ENCODE results near the genes GCDH and STX10.

GRCh38 chr19:12749889-12750637 lies 1.5 kb upstream of the BEST2 start:
- RRBS, 2 experiments: 6 to 8% methylated on average over 4 of the region's 25 CpGs

GRCh38 chr19:12778647-12779009 lies 3.3 kb upstream of the HOOK2 start:
- RRBS, 2 experiments: no CpG with 5 or more reads among the region's 11 CpGs

GRCh38 chr19:12793336-12794481 lies 2.4 kb downstream of the JUNB start:
- RRBS, 2 experiments: 1% methylated on average over 34 of the region's 83 CpGs

GRCh38 chr19:12800738-12801458 lies 702 bp downstream of the PRDX2 start:
- RRBS, 2 experiments: 1% methylated on average over 19 of the region's 42 CpGs

DNA sequence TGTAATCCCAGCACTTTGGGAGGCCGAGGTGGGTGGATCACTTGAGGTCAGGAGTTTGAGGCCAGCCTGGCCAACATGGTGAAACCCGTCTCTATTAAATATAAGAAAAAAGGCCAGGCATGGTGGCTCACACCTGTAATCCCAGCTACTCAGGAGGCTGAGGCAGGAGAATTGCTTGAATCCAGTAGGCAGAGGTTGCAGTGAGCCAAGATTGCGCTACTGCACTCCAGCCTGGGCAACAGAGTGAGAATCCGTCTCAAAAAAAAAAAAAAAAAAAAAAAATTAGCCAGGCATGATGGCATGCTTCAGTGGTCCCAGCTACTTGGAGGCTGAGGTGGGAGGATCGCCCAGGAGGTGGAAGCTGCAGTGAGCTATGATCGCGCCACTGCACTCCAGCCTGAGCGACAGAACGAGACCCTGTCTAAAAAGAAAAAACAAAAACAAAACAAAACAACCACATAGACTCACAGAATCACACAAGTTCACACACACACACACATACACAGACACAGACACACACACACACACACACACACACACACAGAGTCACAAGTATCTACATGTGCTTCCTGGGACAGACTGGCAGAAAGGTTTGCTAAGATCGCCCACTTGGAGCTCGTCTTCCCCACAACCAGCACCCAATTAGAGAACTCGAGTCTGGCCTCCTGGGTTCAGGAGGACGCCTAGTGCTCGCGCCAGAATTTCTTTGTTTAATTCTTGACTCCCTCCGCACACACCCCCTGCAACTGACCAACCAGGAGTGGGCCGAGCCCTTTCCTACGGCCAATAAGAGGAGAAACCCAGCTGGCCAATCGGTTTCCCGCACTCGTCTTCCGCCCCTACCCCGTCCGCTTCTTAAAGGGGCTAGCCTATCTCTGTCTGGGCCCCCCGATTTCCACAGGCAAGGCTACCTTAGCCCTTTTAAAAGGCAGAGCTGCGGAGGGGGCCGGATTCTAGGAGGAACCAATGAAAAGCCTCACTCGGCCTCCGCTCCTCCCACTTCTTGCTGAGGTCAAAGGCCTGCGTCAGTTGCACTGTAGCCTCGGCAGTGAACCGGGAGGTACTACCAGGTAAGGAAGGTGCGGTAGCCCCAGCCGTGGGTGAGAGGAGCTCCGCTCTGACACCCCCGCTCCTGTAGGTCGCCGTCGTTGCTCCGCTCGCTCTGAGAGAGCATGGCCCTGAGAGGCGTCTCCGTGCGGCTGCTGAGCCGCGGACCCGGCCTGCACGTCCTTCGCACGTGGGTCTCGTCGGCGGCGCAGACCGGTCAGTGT lies at the start of gene GCDH:
Gene GCDH (plus strand): TSS at position 1,028 of the 1,271 bp plus-strand sequence.
- RRBS, 2 experiments: under 1 to 1% methylated on average over 14 of the region's 55 CpGs

- RRBS, 2 experiments: no CpG with 5 or more reads among the region's 13 CpGs
Observed at GRCh38 chr19:12897586-12897937, 6.6 kb downstream of the GCDH start.

GRCh38 chr19:12975035-12975337 lies 5.6 kb downstream of the DAND5 start:
- RRBS, 2 experiments: no CpG with 5 or more reads among the region's 5 CpGs

GRCh38 chr19:12999667-13000305 lies 4.5 kb downstream of the NFIX start:
- RRBS, 2 experiments: 57% methylated on average over 5 of the region's 16 CpGs

- RRBS, 2 experiments: 3 to 4% methylated on average over 10 of the region's 27 CpGs
Observed at GRCh38 chr19:13006571-13007322, 11.5 kb downstream of the NFIX start.

DNA sequence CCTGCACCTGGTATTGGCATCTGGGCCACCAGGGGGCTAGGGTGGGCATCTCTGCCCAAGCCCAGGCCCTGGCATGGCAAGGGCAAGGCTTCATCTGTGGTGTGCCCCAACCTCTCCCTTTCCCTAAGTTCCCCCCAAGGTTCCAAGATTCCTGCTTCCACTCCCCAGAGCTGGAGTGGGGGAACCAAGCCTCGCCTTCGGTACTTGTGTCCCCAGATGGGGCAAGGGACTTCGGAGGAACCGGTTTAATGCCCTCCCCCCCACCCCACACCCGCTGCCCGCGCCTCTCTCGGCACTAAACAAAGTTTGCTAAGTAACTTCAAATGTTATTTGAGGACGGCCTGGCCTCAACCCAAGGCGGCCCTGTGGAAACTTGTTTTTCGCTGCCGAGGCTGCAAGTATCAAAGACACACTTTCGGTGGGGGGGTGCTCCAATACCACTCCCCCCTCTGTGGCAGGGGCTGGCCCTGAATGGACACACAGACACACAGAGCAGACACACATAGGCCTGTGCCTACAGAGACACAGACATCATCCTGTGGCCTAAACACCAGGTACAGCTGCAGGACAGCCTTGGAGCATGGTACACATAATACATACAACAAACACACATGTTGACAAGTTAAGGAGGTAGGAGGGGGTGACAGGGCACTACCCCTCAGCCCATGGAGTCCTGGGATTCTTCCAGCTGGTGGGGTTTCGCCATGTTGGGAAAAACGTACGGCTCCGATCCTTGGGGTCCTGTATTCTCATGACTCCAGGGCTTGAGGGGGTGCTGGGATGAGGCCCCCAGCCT lies 12.4 kb downstream of the NFIX start:
- RRBS, 2 experiments: no CpG with 5 or more reads among the region's 17 CpGs

- RRBS, 2 experiments: under 1 to 2% methylated on average over 8 of the region's 49 CpGs
Observed at GRCh38 chr19:13013634-13014547, 18.6 kb downstream of the NFIX start.

DNA sequence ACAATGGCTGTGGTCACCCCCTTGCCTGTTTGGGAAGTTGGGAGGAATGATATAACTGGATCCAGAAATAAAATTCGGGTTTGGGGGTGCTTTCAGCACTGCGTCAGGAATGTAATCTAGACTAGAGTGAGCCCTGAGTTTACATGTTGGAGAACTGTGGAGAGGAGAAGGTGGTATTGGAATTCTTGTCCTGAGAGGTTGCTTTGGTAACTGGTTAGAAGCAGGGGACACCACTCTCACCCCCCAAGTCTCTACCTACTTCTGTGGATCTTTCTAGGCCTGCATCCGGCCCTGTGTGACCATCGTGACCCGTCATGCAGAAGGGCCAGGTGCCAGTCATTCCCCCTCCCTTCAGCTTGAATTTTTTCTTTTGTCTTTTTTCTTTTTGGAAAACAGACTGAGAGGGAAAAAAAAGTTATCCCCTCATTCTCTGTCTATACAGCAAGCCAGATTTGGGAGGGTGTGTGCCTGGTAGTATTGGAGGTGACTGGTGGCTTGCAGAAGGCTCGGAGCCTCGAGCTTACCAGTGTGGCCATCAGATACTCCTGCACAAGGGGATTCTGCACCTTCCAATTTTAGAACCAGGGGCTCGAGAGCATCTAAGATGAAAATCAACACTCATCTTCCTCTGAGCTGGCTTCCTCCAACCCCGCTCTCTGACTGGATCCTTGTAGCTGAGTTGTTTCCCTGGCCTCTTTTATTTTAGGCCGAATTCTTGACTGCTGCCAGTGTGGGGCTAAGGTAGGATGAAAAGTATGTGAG lies 31.8 kb downstream of the NFIX start:
- RRBS, 2 experiments: no CpG with 5 or more reads among the region's 10 CpGs

- RRBS, 2 experiments: no CpG with 5 or more reads among the region's 4 CpGs
Observed at GRCh38 chr19:13034668-13034878, 39.3 kb downstream of the NFIX start.

GRCh38 chr19:13075235-13075912 lies 27.3 kb downstream of the LYL1 start:
- RRBS, 2 experiments: no CpG with 5 or more reads among the region's 16 CpGs

DNA sequence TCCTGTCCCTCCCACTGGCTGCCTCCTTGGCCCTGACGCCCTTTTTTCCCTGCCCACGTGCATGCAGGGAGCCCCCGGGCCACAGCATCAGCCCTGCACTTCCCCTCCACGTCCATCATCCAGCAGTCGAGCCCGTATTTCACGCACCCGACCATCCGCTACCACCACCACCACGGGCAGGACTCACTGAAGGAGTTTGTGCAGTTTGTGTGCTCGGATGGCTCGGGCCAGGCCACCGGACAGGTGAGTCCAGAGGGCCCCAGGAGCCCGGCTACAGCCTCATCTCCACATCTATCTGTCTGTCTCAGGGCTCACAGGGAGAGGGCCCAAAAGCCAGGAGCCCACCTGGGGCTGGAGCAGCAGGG lies 21.1 kb downstream of the LYL1 start:
- RRBS, 2 experiments: 63 to 93% methylated on average over 2 of the region's 14 CpGs

DNA sequence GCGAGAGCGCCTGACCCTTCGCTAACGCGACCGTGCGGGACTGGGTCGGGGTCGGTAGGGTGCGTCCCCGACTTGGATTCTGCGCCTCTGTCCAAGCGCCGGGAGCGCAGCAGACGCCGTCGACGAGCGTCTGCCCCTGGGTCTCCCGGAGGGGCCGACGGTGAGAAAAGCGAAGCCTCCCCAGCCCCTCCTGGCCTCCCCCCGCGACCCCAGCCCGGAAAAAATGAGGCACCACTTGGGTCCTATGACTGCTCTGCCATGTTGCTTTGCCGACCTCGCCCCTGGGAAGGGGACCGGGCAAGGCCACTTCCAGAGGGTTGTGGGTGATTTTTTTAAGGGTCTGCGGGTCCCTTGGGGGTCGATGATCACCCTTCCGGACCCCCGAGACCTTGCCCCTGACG lies 3.9 kb downstream of the LYL1 start:
- RRBS, 2 experiments: 90 to 94% methylated on average over 20 of the region's 35 CpGs

- RRBS, 2 experiments: 43 to 59% methylated on average over 10 of the region's 45 CpGs
Observed at GRCh38 chr19:13104120-13105162, 1.8 kb upstream of the LYL1 start.

DNA sequence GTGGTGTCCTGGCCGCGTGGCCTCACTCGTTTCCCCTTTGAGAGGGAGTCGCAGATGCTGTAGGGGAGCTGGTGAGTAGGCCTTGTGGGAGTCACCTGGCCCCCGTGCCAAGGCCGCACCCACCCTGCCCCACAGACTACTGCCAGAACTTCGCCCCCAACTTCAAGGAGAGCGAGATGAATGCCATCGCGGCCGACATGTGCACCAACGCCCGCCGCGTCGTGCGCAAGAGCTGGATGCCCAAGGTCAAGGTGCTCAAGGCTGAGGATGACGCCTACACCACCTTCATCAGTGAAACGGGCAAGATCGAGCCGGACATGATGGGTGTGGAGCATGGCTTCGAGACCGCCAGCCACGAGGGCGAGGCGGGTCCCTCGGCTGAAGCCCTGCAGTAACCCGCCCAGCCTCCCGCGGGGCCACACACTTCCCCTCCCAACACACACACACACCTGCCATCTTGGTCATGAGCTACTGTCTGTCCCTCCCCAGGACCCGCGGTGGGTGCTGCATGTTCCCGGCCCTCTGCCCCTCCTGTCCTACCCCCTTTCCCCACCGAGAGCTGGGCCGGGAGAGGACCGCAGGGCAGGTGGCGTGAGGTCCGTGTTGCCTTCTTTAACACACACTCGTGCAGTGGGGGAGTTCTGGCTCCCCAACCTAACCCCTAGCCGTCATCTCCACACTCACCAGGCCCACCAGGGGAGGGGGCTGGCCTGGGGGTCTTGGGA lies 12.0 kb downstream of the STX10 start:
- RRBS, 2 experiments: 96 to 98% methylated on average over 2 of the region's 40 CpGs

- RRBS, 2 experiments: 100% methylated on average over 1 of the region's 18 CpGs
Observed at GRCh38 chr19:13139159-13140358, 10.6 kb downstream of the STX10 start.

DNA sequence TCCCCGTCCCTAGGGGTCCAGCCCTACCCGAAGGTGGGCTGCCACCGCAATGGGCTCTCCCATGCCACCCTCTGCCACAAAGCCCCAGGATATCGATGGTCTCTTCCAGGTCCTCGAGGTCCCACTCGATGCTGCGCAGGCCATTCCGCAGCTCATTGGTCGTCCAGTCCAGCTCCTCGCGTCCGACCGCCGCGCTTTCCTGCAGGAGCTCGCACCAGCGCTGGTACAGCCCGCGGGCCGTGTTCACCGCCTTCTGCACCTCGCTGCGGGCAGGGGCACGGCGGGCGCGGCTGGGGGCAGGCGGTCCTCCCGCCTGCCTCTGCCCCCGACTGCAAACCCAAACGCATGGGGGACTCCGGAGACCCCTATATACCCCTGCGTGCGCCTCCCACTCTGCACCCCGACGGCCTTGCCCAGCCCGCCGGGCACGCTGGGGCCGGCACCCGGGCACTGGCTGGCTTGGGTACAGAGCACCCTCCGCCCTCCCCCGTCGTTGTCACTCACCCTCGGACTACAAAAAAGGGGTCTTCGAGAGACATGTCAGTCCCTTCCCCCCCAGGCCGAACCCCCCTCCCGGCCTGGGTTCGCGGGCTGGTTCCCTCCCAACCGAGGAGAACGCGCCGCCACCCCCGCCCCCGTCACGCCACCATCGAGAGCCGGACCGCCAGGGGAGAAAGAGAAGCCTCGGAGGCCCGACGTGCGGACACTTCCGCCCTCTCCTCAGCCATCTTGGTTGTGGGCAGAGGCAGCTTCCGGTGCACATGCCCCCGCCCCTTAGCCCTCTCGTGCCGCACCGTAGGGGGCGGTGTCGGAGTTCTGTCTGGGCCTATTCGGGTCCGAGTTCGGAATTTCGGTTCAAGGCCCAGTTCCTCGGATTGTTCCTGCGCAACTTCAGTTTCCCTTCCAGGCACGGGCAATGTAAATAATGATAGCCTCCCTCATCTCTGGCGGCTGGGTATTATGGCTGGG lies at the start of gene STX10:
Gene STX10 (minus strand): TSS at position 741 of the 969 bp plus-strand sequence.
- RRBS, 2 experiments: under 1 to 1% methylated on average over 19 of the region's 80 CpGs

All from LNCaP clone FGC (cell line).